H7 (cell line): ENCODE measurements around a stretch of chr17.

DNA sequence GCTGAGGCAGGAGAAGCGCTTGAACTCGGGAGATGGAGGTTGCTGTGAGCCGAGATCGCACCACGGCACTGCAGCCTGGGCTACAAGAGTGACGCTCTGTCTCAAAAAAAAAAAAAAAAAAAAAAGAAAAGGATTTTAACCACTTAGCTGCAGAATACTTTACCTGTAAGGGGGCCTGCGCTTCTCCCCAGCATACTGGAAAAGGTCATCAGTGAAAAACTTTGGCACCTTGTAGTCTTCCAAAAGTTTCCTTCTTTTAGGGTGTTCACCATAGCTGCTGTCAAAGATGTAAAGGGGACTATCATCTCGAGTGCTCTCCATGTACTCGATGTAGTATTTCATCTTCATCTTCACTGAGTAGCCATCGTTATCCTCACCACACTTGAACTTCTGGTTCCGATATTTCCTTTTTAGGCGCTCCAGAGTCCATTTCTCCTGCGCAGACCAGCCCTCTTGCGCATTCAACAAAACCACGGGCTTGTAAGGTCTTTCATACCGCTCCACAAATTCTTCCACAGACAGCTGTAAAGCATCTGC lies 1.0 kb downstream of the JMJD6 start:
- RAMPAGE, long total RNA, result no peak

DNA sequence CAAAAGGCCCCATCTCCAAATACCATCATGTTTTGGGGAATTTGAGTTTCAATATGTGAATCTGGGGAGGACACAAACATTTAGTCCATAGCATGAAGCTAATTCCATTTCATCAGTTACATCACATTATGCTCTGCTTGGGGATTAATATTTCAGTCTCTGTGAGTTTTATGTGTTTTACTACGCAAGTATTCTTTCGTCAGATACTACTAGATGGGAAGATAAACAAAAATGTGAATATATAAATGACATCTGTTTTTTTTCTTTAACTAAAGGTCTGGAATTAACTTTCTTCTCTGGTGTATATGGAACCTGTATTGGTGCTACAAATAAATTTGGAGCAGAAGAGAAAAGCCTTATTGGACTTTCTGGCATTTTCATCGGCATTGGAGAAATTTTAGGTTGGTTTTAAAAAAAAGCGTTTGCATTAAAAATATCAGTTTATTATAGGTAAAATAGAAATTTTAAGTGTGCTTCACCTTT lies 31.6 kb downstream of the MFSD11 start:
- RAMPAGE, long total RNA, result no peak

DNA sequence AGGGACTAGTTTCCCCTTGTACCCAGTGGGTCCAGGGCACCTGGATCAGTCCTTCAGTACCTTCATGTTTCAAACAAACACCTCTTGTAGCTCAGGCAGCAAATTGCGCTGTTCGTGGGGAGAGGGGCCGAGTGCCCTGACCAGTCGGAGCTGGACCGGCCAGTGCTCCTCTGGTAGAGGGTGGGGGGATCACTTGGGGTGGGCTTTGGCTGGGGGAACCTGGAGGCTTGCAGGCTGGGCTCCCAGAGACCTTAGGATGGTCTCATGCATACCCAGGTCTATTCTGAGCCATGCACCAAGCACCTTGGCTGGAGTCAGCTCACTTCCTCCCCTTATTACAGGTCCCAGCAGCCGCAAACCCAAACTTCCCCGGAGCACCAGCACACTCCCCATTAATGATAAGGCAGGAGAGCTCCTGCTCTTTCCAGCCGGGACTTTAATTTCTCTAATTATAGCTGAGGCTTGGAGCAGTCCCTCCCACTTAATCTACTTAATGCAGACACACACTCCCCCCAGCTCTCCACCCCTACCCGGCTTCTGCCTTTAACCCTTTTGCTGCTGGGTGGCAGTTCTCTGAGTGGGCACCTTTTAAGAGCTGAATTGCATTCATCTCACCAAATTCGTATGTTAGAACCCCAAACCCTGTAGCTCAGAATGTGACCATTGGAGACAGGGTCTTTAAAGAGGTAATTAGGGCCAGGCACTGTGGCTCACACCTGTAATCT lies 26.3 kb upstream of the MGAT5B start:
- RAMPAGE, long total RNA, result no peak

DNA sequence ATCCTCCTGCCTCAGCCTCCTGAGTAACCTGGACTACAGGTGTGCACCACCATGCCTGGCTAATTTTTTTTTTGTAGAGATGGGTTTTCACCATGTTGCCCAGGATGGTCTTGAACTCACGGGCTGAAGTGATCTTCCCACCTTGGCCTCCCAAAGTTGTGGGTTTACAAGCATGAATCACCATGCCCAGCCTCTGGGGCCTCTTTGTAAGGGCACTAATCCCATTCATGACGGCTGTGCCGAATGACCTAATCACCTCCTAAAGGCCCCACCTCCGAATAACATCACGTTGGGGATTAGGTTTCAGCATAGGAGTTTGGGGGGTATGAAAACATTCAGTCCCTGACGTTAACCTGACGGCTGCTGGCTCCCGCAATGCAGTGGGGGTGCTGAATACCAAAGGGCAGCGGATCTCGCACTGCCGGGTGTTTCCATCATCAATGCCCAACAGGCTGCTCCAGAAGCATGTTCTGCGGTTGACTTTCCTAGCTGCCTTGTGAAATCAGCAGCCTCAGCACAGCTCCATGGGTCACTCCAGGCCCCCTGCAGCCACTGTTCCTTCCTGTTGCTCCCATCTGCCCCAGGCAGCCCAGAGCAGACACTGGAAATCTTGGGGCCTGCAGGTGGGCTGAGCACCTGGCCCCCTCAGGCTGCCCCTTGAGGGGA lies 120.8 kb upstream of the SEC14L1 start:
- RAMPAGE, long total RNA, result no peak

DNA sequence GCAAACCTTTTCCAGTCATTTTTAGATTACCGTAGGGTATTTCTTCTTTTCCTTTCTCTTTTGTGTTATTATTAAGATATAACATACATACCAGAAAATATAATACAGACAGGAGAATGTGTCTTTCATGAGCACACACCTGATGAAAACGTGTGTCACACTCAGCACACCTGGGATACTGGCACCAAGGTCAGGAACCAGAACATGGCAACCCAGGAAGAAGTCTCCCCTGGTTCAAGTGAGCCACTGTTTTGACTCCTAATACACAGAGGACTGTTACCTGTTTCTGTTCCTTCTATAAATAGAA lies 3.4 kb downstream of the SEC14L1 start:
- RAMPAGE, long total RNA, result no peak

DNA sequence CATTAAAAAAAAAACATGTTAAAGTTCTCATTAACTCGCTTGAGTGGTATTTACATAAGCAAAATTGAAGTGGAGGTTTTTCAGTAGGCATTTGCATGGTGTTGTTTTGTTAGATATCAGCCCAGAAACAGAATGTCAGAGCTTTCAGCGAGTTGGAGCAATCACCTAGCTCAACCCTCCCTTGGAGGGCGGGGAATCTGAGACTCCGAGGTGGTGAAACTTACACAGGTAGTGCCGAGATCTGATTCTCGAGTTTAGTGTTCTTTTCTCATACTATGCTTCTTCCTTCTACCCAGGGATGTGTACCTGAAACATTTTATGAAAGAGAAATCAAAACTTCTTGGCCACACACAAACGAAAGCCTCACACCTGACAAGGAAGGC lies 6.6 kb downstream of the SEC14L1 start:
- RAMPAGE, long total RNA, result no peak

- RAMPAGE, long total RNA, result no peak
Observed at GRCh38 chr17:77182436-77182938, 41.7 kb downstream of the SEC14L1 start.

GRCh38 chr17:77194495-77195044 lies 53.8 kb downstream of the SEC14L1 start:
- RAMPAGE, long total RNA, result no peak

GRCh38 chr17:77200352-77200710 lies 59.6 kb downstream of the SEC14L1 start:
- RAMPAGE, long total RNA, result no peak

- RAMPAGE, long total RNA, result no peak
Observed at GRCh38 chr17:77228176-77228934, 52.9 kb upstream of the SEPTIN9 start.

- RAMPAGE, long total RNA, result no peak
Observed at GRCh38 chr17:77242428-77242932, 38.8 kb upstream of the SEPTIN9 start.

- RAMPAGE, long total RNA, result no peak
Observed at GRCh38 chr17:77280837-77281382, 389 bp upstream of the SEPTIN9 start.

DNA sequence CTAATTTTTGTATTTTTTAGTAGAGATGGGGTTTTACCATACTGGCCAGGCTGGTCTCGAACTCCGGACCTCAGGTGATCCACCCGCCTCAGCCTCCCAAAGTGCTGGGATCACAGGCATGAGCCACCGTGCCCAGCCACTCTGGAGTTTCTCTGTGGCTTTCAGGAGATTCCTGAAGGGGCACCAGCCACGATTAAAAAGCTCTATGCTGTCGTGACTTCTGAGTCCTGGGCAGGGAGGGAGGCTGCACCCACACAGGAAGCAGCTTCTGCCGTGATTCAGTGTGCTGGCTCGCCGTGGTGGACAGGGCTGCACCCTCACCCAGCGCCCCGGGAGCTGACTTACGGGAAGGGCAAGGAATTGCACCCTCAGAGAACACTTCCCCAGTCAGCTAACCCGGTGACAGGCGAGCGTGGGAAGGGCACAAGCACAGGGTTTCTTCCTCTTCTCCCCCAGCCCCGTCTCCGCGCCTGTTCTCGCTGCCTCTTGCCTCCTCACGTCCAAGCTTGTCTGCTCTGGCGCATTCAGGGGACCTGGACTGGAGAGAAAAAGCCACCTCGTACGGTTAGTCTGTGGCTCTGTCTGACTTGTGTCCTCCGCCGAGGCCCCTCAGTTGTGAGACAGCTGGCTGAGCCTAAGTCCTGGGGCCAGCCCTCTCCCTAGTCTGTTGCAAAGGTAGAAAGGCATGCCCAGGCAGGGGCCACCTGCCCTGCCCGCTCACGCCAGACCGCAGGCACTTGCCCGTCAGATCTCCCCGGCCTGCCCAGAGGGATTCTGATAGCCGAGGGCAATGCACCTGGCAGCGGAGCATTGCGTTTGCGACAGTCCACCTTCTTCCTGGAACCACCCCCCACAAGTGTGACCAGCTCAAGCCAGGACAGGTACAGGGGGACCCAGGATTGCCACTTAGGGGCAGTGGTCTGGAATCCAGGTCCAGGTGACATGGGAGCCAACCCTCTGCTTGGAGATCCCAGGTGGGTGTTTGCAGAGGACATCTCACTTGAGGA lies 4.6 kb downstream of the SEPTIN9 start:
- RAMPAGE, long total RNA, result no peak

GRCh38 chr17:77286568-77287537 lies 5.6 kb downstream of the SEPTIN9 start:
- RAMPAGE, long total RNA, result no peak

DNA sequence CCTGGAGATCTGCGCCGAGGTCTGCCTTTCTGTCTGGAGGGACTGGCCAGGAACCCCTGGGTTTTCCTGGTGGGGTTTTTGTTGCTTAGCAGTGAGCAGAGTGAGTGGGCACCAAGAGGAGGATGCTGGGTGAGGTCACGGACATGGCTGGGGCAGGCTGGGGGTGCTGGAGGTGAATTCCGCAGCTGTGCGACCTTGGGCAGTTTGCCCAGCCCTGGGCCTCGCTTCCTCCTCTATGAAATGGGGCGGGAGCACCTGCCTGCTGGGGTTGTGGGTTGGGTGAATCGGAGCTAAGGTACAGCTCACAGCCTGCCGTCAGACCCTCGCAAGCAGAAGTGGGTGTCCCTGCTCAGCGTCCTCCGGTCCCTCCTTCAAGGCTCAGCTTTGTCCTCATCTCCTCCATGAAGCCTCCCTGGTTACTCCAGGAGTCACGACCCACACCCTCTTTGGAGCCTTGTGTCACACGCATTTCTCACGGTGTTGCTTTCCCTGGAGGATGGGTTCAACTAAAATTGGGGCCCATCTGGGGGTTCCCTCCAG lies 23.9 kb downstream of the SEPTIN9 start:
- RAMPAGE, long total RNA, result no peak

DNA sequence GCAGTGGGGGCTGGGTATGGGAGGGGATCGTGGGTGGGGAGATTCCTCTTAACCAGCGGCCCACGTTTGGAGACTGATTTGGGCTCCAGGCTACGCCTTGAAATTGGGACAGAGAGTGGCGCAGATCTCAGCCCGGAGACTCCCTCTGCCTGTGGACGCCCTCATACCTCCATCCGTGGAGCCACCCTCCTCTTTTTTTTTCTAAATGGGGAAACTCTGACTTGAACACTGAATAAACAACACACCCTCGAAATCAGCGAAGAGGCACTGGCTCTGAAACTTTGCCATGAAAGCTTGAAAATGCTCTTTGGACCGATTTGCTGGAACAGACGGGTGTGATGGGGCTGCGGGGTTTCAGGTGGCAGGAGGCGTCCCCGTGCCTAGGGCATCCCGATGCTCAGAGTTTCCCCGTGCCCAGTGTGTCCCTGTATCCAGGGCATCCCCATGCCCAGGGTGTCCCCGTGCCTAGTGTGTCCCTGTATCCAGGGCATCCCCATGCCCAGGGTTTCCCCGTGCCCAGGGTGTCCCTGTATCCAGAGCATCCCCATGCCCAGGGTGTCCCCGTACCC lies 46.3 kb downstream of the SEPTIN9 start:
- RAMPAGE, long total RNA, result no peak

DNA sequence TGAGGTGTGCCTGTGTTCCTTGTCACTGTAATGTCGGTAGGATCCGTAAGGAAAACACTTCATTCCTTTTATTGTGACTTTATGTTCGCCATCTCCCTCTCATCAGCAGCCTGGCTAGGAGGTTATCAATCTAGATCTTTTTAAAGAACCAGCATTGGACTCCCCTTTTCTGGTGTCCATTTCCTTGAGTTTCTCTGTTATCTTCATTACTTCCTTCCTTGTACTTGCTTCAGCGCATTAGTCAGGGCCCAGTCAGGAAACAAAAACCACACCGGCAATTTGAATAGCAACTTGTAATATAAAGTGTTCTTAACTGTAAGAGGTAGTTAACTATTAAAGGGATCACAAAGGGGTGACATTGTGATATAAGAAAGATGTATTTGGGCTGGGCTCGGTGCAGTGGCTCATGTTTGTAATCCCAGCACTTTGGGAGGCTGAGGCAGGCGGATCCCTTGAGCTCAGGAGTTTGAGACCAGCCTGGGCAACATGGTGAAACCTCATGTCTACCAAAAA lies 61.1 kb downstream of the SEPTIN9 start:
- RAMPAGE, long total RNA, result no peak

DNA sequence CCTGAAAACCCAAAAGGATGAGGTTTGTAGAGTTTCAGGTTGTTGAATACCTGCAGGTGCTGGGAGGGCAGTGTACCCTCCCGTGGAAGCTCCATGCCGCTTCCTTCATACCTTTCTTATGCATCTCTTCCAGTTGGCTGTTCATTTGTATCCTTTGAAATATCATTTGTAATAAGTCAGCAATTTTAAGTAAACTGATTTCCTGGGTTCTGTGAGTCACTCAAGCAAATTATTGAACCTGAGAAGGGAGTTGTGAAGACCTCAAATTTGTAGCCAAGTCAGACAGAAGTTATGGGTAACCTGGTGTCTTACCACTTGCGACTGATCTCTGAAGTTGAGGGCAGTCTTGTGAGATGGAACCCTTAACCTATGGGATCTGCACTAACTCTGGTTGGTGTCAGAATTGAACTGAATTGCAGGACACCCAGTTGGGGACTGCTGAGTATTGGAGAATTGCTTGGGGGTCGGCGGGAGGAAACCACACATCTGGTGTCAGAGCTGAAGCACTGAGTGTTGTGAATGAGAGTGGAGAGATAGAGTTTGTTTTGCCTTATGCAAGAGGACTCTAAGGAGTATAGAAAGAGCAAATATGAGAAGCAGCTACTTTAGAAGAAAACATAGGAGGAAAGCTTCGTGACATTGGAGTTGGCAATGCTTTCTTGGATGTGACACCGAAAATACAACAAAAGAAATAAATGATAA lies 62.2 kb downstream of the SEPTIN9 start:
- RAMPAGE, long total RNA, result no peak

- RAMPAGE, long total RNA, result no peak
Observed at GRCh38 chr17:77384170-77384830, 103.0 kb downstream of the SEPTIN9 start.

DNA sequence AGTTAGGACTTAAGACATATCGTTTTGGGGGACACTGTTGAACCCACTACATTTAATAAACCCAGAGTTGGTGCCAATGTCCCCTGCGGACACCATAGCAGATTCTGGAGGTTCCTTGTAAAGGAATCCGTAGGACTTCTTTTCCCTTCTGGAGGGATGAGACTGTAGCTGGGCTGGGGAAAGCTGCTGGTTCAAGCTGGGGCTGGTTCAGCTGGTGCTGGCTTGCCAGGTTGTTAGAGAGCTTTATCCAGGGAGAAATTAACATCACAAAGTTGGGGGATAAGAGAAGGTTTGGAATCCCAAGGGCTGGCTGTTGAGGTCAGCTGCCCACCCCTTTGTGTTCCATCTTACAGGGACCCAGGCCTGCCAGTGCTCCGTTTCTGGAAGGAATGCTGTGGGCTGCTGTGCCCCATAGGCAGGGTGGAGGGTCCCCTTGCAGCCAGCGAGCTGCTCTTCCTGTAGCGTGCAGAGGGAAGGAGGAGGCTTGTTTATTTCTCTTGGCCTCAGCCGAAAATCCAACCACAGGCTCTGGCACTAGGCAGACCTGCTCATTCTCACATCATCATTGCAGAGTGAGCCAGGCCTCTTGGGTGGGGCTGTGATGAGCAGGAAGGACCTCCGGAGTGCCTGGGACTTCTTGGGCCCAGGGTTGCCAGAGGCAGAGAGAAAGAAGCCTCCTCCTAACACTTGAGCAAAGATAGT lies 110.5 kb downstream of the SEPTIN9 start:
- RAMPAGE, long total RNA, result no peak